Neuron (in vitro differentiated cells): Measurements from ENCODE around the genes KLK8, CTU1, ETFB, SPACA6 and ZNF320.

DNA sequence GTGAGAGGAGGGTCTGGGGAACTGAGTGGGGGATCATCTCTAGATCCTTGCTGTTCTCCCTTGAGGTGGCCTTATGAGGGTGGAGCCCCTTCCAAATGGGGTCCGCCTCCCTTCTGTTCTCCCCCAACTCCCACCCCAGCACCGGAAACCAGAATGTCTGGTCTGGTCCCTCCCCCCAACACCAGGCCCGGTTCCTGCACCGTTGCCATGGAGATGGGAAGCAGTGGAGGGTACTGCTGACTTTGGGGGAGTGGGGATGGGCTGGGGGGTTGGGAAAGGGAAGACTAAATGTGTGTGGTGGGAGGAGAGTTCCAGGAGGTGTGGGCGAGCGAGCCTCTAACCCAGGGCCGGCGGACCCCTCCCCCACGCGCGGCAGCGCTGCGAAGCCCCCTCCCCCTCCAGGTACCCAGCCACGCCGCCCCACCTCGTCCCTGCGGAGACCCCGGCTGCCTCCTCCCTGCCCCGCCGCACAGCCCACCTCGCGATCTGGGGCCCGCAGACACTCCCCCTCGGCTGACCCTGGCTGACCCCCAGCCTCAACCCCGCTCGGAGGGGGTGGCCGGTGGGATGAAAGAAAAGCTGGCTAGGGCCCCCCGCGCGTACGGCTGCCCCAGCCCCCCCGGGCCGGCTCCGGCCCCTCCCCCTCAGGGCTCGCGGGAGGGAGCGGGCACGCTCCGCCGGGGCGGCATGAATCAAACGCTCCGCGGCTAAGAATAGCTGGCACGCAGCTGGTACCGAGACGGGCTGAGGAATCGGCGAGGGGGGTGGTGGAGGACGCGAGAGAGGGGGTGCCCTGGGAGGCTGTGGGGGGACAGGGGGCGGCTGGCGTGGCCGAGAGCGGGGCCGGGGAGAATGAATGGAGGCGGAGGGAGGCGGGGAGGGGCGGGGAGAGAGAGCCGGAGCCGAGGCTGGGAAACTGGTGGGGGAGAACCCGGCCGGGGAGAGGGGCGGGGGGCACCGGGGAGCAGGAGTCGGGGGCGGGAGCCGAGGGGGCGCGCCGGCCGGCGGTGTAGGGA lies 1.4 kb downstream of the SHANK1 start:
- PRO-cap: no peak

DNA sequence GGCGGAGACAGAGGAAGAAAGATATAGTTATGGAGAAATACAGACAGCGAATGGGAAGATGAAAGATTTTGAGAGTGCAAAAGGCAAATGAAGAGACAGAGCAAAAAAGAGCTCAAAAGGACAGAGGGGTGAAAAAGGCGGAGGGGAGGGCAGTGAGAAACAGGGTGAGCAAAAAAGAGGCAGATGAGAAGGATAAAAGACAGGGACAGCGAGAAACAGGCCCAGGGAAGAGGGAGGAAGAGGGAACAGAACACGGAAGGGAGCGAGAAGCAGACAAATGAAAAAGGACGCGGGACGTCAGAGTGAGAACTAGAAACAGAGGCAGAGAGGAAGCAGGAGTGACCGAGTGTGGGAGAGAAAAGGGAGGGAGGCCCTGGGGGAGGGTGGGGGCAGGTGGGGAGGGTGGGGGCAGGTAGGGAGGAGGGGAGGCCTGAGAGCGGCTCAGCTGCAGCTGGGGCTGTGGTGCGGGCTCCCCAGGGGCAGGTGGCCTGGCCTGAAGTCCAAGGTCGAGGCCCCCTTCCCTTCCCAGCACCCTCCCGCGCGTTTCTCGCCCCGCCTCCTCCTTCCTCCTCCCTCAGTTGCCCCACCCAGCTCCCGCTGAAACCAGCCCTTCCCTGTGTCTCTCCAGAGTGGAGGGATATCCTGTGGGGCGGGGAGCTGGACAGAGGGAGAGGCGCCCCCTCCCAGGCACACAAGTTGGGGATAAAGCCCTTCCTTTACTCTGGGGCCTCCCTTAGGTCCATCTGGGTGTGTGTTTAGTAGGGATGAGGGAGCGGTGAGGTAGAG lies 2.8 kb downstream of the KLK1 start:
- PRO-cap: no peak

DNA sequence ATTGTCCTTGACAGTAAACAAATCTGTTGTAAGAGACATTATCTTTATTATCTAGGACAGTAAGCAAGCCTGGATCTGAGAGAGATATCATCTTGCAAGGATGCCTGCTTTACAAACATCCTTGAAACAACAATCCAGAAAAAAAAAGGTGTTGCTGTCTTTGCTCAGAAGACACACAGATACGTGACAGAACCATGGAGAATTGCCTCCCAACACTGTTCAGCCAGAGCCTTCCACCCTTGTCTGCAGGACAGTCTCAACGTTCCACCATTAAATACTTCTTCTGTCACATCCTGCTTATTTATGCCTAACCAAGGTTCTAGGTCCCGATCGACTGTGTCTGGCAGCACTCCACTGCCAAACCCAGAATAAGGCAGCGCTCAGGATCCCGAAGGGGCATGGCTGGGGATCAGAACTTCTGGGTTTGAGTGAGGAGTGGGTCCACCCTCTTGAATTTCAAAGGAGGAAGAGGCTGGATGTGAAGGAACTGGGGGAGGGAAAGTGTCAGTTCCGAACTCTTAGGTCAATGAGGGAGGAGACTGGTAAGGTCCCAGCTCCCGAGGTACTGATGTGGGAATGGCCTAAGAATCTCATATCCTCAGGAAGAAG lies 3.8 kb upstream of the KLK3 start:
- PRO-cap: no peak

DNA sequence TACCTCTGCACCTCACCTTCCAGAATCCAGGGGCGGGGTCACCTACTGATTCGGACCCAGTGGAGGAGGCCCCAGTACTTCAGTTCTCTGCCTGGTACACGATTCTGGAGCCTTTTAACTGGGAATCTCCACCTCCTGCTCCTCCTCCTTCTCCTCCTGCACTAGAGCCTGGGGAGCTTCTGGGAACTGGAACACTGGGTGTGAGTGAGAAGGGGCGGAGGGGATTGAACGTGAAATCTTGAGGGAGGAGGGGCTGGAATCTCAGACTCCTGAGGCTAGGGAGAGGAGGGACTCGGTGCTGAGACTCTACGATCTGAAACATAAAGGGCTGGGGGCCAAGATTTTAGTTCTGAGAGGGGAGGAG lies at the start of gene KLK8:
Gene KLK8, minus strand, starts transcription at position 89 of the 364 bp plus-strand sequence.
- PRO-cap: no peak

DNA sequence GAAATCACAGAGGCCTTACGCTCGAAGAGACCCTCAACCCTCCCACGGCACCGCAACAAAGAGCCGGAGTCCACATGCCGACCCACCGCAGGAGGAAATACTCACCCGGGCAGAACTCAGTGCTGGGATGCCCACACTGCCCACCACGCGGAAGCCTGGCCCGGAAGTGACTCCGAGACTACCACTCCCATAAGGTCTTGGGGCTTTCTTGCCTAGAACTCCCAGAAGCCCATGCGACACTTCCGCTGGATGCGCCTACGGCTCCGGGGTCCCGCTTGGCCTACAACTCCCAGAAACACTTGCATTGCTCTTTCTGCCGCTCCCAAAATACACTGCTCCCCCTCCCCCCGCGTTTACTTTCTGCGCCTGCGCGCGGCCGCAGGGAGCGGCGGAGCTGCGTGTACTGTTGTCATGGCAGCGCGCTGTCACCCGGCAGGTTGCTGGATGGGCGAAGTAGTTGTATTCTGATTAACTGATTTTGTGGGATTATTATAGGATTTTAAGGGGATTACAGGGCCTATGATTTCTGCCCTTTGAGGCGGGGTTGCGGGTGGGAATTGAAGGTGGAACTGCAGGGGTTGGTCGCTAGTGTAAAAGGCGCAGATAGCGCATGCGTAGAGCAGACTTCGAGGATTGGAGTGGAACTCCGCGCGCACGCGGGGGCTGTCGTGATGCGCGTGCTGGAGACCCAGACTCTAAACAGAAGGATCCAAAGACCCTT lies at the start of gene CTU1:
Gene CTU1, minus strand, starts transcription at position 168 of the 721 bp plus-strand sequence.
- PRO-cap: bidirectional peak, plus-strand start outside the sequence, minus-strand start at position 168 of the sequence

GRCh38 chr19:51366217-51367287 lies at the start of gene ETFB:
Gene ETFB, minus strand, starts transcription at chr19:51366388.
- PRO-cap: bidirectional peak, plus-strand start at chr19:51366588, minus-strand start at chr19:51366345; bidirectional peak, plus-strand start at chr19:51366948, minus-strand start at chr19:51367008; bidirectional peak, plus-strand start at chr19:51367119, minus-strand start at chr19:51367165

- PRO-cap: no peak
Observed at GRCh38 chr19:51456453-51457025, 1.7 kb downstream of the SIGLEC8 start.

DNA sequence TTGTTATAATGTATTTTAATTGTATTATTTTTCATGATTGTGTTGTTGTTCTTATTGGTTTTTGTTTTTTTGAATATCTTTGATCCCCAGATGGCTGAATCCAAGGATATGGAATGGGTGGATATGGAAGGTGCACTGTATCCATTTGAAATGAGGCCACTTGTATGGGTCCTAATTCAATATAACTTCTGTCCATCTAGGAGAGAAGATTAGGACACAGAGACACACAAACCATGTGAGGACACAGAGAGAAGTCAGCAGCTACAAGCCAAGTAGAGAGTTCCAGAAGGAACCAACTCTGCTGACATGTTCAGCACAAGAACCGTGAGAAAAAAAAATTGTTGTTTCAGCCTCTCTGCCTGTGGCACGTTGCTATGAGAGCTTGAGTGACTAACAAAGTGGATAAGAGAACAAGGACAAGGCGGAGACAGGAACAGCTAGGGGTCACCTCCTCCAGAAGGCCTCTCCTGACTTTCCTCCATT lies 5.5 kb upstream of the SIGLEC12 start:
- PRO-cap: no peak

GRCh38 chr19:51644605-51645351 lies 1.8 kb downstream of the SIGLEC14 start:
- PRO-cap: no peak

- PRO-cap: no peak
Observed at GRCh38 chr19:51693138-51694261, at the start of gene SPACA6. Gene SPACA6, plus strand, starts transcription at chr19:51693330.

DNA sequence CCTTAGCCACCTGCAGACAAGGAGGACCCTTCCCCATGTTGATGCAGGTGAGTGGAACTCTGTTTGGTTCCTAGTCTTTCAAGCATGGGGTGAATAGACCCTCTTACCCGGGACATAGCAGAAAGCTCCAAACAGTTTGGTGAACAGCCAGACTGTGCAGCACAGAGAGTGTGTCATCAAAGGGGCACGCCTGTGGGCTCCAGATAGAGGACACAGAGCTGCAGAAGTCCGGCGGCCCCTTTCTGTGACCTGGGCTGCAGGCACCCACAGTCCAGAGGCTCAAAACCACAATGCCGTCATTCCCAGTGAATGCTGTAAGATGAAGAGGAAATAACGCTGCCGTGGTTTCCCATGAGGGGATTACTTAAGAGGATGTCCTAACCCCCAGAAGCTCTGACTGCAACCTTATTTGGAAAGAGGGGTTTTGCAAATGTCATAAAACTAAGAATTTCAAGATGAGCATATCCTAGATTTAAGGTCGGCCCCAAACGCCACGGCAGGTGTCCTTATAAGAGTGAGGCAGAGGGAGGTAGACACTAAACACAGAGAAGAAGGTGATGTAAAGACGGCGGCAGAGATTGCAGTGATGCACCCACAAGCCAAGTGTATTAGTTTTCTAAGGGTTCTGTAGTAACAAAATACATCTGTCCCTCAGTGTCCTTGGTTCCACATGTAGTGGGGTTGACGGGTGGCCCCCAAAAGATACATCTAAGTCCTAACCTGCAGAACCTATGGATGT lies 12.3 kb upstream of the HAS1 start:
- PRO-cap: no peak

- PRO-cap: no peak
Observed at GRCh38 chr19:51771304-51771901, 10.4 kb downstream of the FPR2 start.

GRCh38 chr19:51927622-51927861 lies 270 bp downstream of the ZNF613 start:
- PRO-cap: no peak

DNA sequence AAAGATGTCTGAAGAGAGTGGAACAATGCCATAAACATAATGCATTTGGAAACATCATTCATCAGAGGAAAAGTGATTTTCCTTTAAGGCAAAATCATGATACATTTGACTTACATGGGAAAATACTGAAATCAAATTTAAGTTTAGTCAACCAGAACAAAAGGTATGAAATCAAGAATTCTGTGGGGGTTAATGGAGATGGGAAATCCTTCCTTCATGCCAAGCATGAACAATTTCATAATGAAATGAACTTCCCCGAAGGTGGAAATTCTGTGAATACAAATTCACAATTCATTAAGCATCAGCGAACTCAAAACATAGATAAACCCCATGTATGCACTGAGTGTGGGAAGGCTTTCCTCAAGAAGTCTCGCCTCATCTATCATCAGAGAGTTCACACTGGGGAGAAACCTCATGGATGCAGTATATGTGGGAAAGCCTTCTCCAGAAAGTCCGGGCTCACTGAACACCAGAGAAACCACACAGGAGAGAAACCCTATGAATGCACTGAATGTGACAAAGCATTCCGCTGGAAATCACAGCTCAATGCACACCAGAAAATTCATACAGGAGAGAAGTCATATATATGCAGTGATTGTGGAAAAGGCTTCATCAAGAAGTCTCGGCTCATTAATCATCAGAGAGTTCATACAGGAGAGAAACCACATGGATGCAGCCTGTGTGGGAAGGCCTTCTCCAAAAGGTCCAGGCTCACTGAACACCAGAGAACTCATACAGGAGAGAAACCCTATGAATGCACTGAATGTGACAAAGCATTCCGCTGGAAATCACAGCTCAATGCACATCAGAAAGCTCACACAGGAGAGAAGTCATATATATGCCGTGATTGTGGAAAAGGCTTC lies 17.1 kb downstream of the ZNF613 start:
- PRO-cap: no peak

DNA sequence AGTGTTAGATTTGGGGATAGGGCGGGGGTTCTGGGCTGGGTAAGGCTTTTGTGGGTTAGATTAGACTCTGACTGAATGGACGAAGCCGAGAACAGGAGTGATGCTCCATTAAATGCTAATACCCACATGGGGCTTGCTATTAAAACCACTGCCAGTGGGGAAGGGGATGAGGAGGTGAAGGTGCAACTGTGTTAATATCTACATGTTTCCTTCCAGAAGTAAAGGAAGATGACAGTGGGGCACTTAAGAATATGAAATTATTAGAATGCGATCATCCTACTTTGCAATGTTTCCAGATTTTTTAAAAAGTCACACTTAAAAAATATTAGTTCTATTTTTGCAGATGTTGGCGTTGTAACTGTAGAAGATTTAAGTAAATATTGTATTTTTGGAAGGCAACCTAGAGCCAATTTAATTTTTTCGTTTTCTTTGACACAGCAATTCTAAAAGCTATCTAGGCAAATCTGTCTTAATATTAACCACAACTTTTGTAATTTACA lies 688 bp upstream of the ZNF614 start:
- PRO-cap: bidirectional peak, plus-strand start at position 154 of the sequence, minus-strand start at position 102 of the sequence

- PRO-cap: no peak
Observed at GRCh38 chr19:52230876-52231517, 38.4 kb upstream of the ZNF766 start.

DNA sequence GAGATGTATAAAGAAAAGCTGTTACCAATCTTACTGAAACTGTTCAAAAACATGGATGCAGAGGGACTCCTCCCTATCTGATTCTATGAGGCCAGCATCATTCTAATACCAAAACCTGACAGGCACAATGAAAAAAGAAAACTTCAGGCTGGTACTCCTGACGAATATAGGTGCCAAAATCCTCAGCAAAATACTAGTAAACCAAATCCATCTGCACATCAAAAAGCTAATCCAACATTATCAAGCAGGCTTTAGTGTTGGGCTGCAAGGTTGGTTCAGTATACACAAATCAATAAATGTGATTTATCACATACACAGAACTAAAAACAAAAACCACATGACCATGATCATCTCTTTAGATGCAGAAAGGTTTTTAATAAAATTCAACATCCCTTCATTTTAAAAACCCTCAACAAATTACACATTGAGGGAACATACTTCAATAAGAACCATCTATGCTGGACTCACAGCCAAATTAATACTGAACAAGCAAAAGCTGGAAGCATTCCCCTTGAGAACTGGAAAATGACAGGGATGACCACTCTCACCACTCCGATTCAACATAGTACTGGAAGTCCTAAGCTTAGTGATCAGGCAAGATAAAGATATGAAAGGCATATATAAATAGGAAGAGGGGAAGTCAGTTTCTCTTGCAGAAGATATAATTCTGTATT lies 12.5 kb upstream of the ZNF610 start:
- PRO-cap: no peak

DNA sequence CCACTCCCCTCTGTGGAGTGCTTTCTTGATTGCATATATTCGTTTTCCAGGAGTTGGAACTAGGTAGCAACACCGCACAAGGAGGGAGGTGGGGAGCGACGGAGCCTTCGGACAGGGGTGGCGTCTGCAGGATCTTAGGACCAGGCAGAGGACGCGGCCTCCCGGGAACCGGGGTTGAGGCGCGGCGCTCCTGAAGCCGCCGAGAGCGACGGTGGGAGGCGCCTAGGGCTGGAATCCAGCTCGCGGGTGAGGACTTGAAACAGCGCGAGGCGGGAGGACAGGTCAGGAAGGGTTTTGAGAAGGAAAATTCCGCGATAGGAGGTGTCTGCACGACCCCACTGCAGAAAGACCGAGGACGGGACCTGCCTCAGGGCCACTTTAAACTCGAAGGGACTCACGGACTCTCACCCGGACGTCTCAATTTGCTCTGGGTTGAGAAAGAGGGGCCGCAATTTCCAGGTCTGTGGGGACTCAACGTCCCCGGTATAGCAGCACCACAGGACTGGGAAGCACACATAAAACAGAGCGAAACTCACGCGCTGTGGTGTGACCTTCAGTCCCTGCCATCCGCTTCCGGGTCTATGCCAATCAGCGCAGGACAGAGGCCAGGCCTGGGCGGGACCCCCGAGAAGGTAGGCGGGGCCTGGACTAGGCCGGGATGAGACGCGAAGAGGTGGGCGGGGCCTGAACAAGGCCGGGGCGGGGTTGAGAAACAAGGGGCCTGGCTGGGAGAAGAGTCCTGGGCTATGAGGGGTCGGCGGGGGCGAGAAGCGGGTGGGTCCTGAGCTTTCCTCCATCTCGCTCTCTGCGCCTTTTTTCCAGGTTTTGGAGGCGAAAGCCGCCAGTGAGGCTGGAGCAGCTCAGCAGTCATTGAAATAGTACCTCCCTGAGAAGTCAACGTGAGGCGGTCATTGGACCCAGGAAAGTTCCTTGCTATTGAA lies at the start of gene ZNF320:
Gene ZNF320, minus strand, starts transcription at position 524 of the 941 bp plus-strand sequence.
- PRO-cap: bidirectional peak, plus-strand start at position 343 of the sequence, minus-strand start at position 213 of the sequence; bidirectional peak, plus-strand start at position 747 of the sequence, minus-strand start at position 583 of the sequence

GRCh38 chr19:53089647-53090434 lies 13.4 kb downstream of the ZNF160 start:
- PRO-cap: no peak

DNA sequence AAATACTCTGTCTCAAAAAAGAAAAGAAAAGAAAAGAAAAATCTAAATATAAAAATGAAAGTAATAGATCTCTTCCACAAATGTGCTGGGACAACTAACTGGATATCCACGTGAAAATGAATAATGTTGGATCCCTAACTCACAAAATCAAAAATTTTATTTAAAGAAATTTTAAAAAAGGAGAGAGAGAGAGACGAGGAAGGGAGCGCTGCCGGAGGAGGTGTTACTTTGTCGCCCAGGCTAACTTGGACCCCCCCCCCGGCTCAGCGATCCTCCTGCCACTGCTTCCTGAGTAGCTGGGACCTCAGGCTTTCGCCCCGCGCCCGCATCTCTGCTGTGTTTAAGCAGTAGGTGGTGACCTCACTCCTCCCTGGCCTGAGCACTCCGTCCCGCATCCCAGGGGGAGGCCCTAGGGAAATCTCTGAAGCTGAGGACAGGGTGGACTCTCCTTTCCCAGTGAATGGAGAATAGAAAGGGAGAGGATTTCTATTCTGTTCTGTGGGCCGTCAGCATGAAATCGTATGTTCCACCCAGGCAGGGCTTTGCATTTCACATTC lies 547 bp upstream of the ZNF845 start:
- PRO-cap: unidirectional peak, plus-strand start at position 163 of the sequence; bidirectional peak, plus-strand start at position 434 of the sequence, minus-strand start at position 333 of the sequence